NALM6 (cell line): ENCODE measurements around a stretch of chr3.

- PRO-cap: no peak
These were observed 13.3 kb downstream of the ALAS1 start for GRCh38 chr3:52211183-52211786.

DNA sequence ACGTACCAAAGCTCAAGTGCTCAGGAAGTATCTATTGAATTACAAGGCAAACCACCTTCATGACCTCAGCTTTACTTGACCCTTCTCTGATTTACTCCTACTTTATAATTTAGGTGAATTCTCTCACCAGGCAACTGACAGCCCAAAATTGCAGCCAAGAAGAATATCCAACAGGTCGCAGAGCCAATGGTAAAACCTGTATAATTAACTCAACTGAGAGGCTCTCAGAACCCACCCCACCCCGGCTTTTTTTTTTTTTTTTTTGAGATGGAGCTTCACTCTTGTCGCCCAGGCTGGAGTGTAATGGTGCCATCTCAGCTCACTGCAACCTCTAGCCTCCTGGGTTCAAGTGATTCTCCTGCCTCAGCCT is 7.1 kb downstream of the PPM1M start:
- PRO-cap: no peak

GRCh38 chr3:52289245-52290171 is 1.9 kb downstream of the GLYCTK start:
- PRO-cap: no peak

DNA sequence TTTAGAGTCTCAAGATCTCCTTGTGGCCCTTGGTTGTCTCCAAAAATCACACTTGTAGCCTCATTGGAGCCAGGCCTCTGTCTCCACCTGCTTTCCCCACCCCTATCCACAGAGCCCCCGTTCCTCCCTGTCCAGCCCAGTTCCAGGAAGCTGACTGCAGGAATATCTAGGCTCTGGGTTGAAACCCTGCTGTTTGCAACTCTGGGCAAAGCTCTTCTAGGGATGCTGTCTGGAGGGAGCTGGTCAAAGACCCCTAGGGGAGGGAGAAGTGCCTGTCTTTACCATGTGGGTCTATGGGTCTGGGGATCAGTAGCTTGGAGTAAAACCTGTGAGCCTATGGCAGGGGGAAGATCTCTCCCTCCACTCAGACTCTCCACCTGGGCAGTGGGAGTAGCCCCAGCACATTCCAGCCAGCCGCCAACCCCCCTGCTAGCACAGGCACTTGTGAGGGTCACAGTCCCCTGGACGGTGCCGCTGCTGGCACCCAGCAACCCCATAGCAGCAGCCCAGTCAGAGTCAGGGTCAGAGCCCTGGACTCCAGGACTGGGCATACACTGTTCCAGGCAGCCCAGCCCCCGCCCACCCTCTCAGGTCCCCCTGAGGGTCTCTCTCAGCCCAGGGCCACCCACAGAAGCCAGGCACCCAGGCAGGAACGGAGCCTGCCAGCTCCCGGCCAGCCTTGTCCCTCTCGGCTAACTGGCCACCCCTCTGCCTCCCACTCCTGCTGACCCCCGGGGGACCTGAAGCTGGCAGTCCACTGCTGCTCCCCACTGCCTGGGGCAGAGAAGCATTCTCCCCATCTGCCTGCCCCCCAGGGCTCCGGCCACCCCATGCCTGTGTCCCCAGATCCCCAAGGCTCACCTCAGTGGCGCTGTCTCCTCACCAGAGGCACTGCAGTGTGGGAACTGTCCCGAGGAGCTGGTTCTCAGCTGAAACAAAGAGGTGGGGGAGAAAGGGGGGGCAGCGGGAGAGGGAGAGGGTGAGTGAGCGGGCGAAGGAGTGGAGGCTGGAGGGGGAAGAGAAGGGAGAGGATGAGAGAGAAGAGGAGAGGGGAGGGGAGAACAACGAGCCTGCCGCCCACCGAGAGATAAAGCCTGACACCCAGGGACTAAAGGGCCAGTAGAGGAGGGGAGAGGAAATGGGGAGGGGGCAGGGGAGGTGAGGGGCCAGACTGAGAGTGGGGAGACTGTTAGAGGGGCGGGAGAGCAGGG is 10.8 kb downstream of the GLYCTK start:
- PRO-cap: no peak

DNA sequence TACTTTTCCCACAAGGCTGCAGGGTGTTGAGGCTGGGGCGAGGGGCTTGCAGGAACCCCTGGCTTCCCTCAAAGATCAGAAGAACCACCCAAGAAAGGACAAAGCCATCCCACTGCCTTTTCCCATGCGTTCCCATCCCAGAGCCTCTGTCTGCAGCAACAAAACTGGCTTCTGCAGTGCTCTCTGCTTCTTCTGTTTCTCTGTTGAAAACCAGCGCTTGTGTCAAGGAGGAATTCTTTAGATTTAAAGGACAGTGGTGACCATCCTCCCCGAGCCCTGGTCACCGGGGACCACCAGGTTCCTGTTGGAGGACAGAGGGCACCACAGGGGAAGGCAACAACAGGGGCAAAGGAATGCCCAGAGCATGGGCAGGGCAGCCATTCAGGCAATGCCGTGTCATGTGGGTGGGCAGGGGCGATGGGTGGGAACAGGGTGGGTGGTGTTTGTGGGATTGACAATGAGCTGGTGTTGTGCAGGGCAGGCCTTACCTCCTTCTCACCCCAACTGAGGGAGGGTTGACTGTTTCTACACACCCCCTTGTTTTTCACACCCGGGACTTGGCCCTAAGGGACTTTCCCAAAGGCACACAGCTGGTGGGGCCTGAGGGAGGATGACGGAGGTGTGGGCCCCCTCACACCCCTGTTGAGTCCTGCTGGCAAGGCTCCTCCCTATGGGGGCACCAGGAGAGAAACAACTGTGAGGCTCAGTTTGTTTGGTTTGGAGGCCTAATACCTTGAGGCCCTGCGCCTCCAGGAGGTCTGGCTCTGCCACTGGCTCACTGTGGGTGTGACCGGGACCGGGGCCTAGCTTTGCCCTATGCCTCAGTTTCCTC is 5.4 kb upstream of the DNAH1 start:
- PRO-cap: no peak

DNA sequence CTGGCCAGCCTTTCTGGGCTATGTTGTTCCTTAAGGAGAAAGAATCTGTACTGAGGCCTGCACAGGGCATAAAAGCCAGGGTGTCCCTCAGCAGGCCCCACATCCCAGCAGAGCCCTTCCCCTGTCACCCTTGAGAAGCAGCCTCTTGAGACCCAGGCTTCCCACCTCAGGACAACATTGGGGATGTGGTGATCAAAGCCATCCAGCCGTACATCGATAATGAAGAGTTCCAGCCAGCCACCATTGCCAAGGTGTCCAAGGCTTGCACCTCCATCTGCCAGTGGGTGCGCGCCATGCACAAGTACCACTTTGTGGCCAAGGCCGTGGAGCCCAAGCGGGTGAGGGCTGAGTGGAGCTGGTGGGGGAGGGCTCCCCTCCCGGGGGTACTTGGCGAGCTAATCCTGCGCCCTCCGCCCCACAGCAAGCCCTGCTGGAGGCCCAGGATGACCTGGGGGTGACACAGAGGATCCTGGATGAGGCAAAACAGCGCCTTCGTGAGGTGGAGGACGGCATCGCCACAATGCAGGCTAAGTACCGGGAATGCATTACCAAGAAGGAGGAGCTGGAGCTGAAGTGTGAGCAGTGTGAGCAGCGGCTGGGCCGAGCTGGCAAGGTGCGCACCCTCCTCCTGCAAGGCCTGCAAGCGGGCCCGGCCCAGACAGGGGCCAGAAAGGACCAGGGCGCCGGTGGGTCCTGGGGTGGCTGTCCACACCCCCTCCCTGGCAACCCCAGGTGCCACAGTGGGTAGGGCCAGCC is 21.6 kb downstream of the BAP1 start:
- PRO-cap: no peak

- PRO-cap: no peak
These were observed 6.8 kb downstream of the BAP1 start for GRCh38 chr3:52402762-52403638.

- PRO-cap: no peak
These were observed 2.3 kb downstream of the PHF7 start for GRCh38 chr3:52412723-52413172.

GRCh38 chr3:52503838-52504318 is 8.7 kb downstream of the STAB1 start:
- PRO-cap: no peak

DNA sequence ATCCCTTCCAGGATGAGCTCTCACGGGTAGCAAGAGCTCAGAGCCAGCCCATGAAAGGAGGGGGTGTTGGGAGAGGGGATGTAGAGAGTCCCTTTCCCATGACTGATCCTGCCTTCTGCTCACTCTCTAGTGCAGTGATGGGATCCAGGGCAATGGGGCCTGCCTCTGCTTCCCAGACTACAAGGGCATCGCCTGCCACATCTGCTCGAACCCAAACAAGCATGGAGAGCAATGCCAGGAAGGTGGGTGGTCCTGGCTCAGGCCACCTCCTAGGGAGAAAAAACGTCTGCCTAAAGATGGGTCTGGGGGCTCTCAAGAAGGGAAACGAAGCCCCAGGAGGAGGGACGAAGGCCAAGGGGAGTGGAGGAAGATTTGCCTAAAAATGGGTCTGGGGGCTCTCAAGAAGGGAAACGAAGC is 13.9 kb downstream of the STAB1 start:
- PRO-cap: no peak

- PRO-cap: no peak
These were observed 196 bp upstream of the NT5DC2 start for GRCh38 chr3:52533929-52534176.

DNA sequence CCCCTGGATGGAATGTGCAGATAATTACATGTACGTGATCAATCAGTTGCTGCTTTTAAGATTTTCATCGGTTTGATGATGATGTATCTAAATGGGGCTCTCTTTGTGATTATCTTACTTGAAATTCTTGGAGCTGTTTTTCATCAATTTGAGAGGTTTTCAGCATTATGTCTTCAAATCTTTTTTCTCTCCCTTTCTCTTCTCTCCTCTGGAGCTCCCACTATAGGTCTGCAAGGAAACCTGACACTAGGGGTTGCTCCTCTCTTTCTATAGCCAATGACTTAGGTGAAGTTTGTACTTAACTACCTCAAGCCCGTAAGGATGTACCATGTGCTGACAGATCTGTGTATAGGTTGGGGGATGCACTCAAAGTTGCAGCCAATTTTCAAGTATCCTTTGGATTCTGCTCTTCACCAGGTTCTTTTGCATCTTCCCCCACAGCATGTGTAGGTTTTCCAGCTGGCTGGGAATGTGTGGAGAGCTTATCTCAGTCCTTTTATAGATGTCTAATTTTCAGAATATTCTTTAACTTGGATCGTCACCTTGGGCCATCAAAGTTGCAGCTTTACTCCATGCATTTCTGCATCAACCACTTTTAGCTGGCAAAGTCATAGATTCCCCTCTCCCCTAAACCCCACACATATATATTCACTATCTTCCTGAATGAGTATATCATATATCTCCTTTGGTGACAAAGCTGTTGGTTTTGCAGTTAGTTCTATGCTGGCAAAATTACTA is 65.8 kb downstream of the UQCC5 start:
- PRO-cap: no peak

GRCh38 chr3:52679258-52680288 is 6.3 kb upstream of the GNL3 start:
- PRO-cap: no peak

- PRO-cap: no peak
These were observed 7.5 kb downstream of the GNL3 start for GRCh38 chr3:52693038-52694082.

DNA sequence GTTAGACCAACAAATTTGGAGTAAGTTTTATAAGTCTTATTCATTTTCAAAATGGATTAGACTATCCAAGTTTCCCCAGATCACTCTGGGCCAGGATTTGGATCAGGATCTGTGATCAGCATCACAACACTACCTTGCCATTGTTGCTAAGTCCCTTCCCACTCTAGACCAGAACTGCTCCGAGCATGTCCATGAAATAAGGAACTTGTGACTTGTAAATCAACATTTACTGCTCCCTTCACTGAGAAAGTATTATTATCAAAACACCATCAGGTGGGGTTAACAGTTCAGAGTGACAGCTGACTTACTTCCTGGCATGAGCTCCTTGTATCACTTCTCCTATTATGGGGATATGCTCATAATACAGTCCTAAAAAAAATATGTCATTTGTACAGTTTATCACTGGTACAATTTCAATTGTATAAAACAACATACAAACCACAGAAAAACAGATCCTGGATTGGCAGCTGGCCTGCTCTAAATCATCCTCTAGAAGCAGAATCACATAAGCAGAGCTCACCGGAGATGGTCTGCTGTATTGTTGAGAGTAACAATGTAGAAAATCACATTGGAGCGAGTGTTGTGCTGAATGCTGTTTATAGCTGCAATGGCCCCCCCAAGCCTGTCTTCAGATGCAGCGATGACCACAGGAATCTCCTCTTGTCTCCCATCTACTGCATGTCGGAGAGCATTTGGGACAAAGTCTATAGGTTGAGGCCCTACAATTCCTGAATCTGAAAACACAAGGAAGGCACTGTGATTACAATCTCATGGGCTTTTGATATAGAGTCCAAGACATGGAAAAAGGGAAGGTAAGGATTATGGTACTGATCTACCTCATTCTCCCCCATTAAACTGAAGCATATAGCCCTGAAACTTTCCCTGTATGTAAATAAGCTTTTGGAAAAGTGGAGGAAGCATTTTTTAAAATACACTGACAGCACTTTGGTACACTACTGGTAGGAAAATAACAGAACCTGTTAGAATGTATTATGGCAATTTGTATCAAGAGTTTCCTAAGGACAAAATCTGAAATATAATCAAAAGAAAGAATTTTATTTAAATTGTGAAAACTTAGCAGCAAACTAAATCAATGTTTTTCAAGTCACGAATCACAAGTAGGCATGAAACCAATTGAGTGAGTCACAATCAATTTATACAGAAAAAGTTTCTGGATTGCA is 8.0 kb downstream of the GLT8D1 start:
- PRO-cap: no peak

DNA sequence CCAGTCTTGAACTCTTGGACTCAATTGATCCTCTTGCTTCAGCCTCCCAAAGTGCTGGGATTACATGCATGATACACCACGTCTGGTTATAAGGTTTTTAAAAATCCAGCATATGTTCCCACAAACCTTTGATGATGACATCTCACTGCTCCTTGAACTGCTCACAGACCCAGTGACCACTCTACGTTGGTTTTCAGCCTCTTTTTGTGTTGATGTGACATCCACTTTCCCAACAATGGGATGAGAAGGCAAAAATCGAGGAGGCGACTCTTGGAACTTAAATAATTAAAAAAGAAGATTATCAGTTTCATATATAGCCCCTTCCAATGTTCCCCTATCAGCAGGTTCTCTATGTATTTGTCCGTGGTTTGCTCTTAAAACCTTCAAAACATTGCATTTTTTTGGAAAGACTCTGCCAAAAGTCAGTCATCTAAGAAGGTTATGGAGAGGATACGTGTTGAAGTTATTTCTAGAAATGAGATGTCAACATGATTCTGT is 24.8 kb downstream of the NEK4 start:
- PRO-cap: no peak

DNA sequence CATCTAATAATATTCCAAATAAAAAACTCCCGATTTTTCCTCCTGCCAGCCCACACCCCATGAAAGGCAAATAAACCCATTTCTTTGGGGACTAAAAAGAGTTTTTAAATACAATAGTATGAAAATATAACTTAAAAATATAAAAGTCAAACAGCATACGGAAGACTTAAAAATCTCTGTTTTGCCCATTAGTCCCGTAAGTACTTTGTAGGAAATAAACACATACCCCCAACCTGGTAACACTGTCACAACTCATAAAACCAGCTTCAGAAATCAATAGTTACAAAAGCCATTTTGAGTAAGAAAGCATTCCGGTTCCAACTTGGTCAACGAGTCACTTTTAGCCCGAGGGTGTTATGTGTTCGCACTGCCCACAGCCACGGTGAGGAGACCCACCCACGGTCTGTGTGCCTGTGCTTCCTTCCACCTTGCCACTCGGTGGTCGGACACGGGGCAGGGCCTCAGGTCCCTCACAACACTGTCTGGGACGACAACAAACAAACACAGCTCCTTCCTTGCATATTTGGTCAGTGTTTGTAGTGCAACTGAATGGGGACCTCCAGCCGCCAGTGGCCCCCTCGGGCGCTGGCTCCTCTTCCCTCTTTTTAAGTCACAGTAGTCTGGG is 5.0 kb upstream of the MUSTN1 start:
- PRO-cap: no peak

DNA sequence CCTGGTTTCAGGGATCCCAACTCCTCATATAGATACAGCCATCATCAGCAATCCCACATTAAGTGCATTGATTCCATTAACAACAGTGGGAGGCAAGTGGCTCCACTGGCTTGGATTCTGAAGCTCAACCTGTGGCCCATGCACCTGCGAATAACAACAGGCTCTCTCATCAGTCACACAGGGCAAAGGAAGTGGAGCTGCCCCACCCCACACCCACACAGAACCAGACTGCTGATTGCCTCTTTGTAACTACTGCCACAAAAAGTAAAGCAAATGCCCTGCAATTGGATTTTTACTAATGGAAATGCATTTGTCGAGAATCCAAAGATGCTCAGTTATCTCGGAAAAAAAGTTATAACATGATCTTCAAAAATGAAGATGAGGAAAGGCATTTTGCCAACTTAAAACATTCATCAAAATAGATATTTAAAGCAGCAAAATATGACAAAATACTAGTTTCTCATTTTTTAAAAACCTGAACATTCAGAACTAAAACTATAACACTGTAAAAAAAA is 14.7 kb downstream of the SFMBT1 start:
- PRO-cap: no peak

- PRO-cap: unidirectional peak, plus-strand start at chr3:53044977
These were observed 1.3 kb downstream of the SFMBT1 start for GRCh38 chr3:53044522-53045114.

GRCh38 chr3:53145749-53146178 is 15.2 kb upstream of the PRKCD start:
- PRO-cap: no peak